ENCODE data around the genes SRP72 and ADGRL3.

GRCh38 chr4:56467139-56468485 lies at the start of gene SRP72:
TSS of gene SRP72 (plus strand) at chr4:56467617.
- RRBS = 3% methylated on average over 29 of the region's 73 CpGs

GRCh38 chr4:56491246-56491739 lies 14.3 kb upstream of the ARL9 start:
- RRBS = no CpG with 5 or more reads among the region's 3 CpGs

DNA sequence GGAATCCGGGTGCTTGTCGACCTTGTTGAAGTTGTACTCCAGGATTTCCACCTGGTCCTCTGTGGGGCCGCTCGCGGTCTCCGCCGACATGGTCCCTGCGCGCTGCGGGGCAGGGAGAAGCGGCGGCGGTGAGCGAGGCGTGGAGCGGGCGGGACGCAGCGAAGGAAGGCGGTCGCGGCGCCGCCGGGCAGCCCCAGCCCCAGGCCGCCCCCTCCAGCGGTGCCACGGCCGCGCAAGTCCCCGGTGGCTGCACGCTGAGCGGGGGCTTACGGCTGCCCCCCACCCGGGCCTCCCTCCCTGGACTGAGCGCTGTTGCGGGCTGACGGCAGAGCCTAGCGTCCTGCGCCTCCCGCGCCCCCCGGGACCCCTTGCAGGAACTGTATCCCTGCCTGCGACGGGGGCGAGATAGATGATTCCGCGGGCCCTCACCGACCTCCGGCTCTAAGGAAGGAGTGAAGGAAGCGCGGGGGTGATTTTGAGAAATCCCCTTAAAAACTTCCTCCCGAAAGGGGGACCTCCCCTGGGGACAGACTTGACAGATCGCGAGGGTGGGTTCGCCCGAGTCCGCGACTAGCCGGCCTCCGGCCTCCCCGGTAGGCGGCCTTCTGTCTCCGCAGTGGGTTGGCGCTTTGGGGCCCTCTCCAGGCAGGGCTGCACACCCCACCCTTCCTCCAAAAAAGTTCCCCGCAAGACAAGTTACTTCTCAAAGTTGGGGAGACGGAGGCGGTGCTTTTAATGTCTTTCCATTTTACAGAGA lies 25.0 kb downstream of the HOPX start:
- RRBS = 4% methylated on average over 23 of the region's 68 CpGs

GRCh38 chr4:56757302-56758685 lies 63.7 kb downstream of the SPINK2 start:
- RRBS = no CpG with 5 or more reads among the region's 16 CpGs

DNA sequence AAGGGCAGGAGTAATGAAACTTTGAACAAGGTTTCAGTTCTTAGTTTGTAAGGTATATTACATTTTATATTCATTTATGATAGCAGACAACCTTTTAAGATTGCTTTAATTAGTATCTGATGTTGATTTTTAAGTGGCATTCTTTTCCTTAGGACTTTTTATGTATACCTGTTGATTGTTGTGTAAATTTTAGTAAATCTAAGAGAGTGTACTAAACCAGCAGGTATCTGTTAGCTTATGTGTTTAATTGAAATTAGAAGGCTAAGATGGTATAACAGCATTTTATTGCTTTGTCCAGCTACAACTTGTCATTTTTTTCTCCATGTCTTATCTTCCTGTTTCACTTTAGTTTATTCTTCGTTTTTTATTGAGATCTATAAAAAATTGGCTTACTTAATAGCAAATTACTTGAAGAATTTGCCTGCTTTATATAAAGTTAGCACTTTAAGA lies 24.5 kb downstream of the REST start:
- RRBS = no CpG with 5 or more reads among the region's 1 CpG

- RRBS = no CpG with 5 or more reads among the region's 5 CpGs
Measured at GRCh38 chr4:57080597-57081208, 29.5 kb downstream of the IGFBP7 start.

GRCh38 chr4:57110857-57111173 lies 630 bp upstream of the IGFBP7 start:
- RRBS = no CpG with 5 or more reads among the region's 9 CpGs

DNA sequence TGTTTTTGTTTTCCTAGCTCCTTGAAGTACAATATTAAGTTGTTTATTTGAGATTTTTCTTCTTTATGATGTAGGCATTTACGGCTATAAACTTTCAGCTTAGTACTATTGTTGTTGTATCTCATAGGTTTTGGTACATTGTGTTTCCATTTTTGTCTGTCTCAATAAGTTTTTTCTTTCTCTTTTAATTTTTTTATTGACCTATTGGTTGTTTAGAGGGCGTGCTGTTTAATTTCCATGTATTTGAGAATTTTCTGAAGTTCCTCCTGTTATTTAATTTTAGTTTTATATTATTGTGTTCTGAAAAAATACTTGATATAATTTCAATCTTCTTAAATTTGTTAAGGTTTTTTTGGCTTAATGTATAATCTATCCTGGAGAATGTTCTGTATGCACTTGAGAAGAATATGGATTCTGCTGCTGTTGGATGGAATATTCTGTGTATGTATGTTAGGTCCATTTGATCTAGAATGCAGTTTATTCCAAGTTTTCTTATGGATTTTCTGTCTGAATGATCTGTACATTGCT lies 341.1 kb upstream of the IGFBP7 start:
- RRBS = no CpG with 5 or more reads among the region's 2 CpGs

DNA sequence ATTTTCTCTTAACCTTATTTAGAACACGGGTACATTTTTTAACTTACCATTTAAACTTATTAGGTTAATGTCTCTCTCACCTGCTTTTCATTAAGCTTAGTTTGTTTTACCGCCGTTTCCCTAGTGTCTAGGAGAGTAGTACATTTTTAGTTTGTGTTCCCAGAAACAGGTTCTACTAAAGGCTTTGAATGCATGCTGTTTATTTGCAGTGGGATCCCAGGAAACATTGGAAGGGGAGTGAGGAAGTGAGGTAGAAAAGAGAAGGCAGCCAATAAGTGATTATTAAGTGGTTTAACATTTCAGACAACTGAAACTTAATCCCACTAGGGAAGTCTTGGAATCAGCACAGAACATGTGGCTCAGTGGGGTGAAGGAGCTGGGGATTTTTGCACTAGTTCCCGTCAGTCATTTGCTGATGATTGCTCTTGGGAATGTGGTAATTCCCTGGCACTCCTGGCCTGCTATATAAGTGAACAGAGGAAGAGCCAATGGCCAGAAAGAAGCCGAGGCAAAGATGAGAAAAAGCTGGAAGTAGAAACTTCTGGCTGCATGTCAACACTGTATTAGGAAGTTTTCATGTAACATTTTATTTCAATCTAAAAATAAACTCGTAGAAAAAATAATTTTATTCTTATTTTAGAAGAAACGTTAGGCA lies 1053.0 kb upstream of the IGFBP7 start:
- RRBS = no CpG with 5 or more reads among the region's 7 CpGs

GRCh38 chr4:61200243-61200816 lies at the start of gene ADGRL3:
TSS of gene ADGRL3 (plus strand) at chr4:61200326.
- RRBS = 72% methylated on average over 20 of the region's 71 CpGs

GRCh38 chr4:65176549-65176952 lies 493.7 kb downstream of the EPHA5 start:
- RRBS = no CpG with 5 or more reads among the region's 19 CpGs

DNA sequence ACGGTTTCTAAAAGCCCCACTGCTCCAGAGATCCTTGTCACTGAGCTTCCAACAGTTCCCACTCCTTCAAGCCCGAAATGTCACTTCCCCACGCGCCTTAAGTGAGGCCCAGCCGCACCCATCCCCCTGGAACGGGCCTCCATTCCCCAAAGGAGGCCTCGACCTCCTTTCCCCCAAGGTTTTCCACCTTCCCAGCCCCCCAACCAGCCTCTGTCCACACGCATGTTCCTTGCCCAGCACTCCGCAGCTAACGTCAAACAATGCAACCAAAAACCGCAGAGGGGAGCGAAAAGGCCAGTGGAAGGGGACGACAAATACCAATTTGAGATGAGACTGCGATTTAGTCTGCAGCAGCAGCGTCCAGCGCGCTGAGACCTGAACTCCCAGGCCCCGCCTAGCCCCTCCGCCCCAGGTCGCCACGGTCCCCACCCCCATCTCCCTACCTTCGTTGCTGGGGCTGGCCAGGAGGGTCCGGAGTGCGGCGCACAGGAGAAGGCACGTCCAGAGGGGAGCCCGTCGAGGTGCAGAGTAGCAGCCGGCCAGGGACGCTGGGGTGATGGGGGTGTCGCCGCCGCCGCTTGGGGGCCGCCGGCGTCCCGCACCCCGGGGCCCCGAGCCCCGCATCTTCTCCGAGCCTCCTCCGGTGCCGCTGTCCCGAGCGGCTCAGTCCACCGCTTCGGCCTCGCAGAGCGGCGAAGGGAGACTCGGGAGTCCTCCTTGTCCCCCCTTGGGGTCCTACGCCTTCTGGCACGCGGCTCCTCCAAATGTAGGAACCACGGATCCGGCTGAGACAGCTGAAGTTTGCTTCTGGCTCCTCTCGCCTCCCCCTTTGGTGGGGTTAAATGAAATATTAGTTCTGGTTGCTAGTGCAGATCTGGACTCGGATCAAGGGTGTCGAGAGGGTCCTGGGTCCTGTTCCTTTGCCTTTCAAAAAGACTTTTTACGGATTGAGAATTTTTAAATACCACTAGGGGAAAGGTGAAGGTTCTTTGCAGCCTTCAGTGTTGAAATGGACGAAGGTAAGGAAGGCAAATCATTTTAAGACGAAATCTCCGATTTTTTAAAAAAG lies 836 bp downstream of the EPHA5 start:
- RRBS = 26% methylated on average over 18 of the region's 64 CpGs

DNA sequence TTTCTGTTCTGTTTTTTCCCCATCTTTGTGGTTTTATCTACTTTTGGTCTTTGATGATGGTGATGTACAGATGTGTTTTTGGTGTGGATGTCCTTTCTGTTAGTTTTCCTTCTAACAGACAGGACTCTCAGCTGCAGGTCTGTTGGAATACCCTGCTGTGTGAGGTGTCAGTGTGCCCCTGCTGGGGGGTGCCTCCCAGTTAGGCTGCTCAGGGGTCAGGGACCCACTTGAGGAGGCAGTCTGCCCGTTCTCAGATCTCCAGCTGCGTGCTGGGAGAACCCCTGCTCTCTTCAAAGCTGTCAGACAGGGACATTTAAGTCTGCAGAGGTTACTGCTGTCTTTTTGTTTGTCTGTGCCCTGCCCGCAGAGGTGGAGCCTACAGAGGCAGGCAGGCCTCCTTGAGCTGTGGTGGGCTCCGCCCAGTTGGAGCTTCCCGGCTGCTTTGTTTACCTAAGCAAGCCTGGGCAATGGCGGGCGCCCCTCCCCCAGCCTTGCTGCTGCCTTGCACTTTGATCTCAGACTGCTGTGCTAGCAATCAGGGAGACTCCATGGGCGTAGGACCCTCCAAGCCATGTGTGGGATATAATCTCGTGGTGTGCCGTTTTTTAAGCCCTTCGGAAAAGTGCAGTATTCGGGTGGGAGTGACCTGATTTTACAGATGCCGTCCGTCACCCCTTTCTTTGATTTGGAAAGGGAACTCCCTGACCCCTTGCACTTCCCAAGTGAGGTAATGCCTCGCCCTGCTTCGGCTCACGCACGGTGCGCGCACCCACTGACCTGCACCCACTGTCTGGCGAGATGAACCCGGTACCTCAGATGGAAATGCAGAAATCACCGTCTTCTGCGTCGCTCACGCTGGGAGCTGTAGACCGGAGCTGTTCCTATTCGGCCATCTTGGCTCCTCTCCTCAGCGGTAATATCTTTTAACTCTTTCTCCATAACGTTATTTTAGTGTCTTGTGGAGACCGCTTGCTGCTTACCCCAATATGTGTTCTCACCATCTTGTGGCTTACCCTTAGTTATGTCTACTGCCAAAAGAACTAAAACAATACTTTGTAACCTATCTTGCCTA lies 328.4 kb upstream of the EPHA5 start:
- RRBS = no CpG with 5 or more reads among the region's 31 CpGs

DNA sequence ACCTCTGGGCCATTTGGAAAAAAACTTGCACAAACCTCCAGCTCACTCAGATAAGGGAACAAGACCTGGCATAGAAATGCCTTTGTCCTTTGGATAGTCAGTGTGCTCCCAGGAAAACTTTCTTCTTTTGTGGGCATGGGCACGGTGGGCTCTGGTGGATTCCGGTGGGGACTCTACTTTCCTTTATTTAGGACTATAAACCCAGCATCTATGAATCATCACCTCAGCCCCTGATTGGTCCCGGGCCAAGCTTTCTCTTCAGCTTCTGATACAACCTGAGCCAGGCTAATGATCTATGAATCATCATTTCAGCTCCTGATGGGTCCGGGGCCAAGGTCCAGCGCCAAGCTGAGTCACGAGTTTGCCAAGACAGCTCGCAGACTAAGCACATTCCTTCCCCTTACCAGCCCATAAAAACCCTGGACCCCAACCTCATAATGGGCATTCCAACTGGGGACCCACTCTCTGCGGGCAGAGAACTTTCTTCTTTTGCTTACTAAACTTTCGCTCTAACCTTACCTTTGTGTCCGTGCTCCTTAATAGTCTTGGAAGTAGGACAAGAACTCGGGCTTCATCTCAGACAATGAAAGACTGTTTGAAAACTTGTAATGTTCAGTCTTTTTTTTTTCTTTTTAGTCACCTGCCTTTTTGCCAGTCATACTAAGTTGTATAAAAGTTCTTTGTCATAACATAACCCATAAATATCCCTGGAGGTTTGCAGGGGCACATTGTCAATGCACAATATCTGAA lies 904.8 kb upstream of the EPHA5 start:
- RRBS = 41% methylated on average over 3 of the region's 11 CpGs

DNA sequence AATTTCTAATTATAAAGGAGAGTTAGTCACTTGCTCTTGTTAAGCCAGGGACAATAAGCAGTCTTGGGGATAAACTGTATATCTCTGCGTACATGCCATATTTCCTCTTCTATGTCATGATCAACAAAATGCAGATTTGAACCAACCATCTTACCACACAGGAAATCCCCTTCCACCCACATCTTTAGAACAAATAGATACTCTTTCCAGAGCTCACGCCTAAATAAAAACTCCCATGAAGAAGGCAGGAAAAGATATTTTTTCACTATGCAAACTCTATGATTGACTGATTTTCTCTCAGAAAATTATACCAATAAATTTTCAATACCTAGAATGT lies 23.0 kb downstream of the STAP1 start:
- RRBS = no CpG with 5 or more reads among the region's 2 CpGs

GRCh38 chr4:68328098-68328710 lies 21.7 kb downstream of the YTHDC1 start:
- RRBS = no CpG with 5 or more reads among the region's 2 CpGs

- RRBS = no CpG with 5 or more reads among the region's 10 CpGs
Measured at GRCh38 chr4:68375970-68376360, 26.1 kb upstream of the YTHDC1 start.

DNA sequence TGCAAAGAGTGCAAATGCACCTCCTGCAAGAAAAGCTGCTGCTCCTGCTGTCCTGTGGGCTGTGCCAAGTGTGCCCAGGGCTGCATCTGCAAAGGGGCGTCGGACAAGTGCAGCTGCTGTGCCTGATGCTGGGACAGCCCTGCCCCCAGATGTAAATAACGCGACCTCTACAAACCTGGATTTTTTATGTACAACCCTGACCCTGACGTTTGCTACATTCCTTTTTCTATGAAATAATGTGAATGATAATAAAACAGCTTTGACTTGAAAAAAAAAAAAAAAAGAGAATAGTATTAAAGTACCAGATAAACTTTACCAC lies 26.5 kb upstream of the YTHDC1 start:
- RRBS = no CpG with 5 or more reads among the region's 5 CpGs

DNA sequence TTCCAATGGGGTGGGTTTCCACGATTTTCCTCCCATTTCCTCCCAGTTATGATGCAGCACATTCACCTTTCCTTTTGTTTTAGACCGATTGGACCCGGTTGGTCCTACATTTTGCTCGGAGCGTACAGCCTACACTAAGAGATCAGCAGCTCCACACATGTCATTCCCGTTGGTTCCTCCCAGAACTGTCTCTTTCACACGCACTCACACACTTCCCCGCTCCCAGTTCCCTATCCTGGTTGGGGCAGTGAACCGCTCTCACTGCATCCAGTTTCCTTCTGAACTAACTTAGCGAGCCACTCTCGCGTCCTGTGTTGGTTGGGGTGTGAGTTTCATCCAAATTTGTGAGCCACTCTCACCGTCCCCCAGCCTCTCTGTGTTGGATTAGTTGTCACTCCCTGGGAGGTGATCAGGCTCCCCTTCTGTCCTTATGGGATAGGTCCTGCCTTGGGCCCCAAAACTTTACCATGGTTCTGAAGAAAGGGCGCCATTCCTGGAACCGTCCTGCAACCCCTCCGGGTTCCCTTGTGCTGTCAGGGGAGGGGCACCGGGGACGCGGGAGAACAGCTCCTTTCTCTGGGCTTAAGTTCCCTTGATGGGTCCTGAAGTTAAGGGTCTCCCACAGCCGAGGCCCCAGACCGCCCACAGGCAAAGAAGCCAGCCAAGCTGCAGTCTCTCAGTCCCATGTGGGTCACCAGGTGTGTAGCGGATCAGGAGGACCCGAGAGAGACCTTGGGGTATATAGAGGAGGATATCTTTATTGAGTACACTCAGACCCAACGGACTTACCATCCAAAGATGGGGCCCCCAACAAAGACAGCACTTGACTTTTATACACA lies 45.0 kb downstream of the UGT2A3 start:
- RRBS = no CpG with 5 or more reads among the region's 24 CpGs

DNA sequence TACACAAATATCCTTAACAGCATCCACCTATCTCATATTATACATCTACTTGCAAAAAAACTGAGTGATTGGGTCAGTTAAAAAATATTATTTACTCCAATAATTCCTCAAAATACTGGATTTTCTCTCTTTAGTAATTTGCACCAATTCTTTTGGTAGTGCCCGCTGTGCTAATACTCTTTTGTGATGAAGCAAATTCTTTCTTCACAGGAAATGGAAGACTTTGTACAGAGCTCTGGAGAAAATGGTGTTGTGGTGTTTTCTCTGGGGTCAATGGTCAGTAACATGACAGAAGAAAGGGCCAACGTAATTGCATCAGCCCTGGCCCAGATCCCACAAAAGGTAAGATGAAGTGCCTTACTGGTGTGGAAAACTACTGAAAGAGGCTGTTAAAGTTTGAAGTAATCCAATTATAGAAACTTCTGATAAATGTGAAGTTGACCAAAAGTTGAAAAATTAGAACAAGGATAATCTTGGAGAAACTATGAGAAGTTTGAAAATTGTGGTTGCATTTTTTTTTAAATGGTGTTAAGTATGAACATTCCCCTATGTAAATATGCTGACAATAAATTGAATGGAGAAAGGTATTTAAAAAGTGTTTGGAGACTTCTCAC lies 6.4 kb downstream of the UGT2B7 start:
- RRBS = no CpG with 5 or more reads among the region's 2 CpGs